ENCODE measurements around the genes TRIOBP and POLR2F.

DNA sequence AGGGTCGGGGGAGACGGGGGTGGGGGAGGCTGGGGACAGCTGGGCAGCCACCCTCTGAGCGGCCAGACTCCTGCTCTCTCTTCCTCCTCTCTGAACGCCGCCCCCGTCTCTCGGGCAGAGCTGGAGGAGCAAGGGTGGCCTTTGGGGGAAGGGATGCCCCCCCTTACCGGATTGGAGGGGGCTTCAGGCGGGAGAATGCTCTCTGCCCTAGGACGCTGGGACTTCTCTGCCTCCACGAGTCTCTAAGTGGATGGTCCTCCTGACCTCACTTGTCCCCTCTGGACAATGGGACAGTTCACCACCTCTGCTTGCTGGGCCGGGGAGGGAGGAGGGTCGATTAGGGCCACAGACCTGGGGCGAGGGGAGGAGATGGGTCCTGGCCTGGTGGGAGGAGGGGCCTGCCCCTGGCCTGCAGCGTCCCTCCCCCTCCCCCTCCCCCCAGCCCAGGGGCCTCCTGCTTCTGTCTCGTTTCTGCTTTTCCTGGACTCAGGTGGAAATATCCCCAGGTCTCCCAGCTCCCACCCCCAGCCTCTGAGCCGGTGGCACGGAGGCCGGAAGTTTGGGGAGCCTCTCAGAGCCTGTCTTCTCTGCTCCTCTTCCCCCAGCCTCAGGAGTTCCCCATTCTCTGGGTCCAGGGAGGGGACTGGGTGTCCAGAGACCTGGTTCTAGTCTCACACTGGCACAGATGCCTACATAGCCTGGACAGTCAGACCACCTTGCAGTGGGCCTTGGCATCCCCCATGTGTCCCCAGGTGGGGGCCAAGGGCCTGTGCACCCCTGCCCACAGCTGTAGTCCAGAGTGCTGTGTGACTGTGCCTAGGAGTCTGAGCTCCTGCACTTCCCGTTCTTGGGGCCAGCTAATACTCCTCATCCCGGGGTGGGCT is 679 bp downstream of the SH3BP1 start:
- PRO-cap, result no peak
- RAMPAGE, long total RNA, 3 experiments, result no peak in any of the 3 experiments

GRCh38 chr22:37695351-37695862 is 1.4 kb upstream of the TRIOBP start:
- PRO-cap, result no peak
- RAMPAGE, long total RNA, 3 experiments, result no peak in any of the 3 experiments

DNA sequence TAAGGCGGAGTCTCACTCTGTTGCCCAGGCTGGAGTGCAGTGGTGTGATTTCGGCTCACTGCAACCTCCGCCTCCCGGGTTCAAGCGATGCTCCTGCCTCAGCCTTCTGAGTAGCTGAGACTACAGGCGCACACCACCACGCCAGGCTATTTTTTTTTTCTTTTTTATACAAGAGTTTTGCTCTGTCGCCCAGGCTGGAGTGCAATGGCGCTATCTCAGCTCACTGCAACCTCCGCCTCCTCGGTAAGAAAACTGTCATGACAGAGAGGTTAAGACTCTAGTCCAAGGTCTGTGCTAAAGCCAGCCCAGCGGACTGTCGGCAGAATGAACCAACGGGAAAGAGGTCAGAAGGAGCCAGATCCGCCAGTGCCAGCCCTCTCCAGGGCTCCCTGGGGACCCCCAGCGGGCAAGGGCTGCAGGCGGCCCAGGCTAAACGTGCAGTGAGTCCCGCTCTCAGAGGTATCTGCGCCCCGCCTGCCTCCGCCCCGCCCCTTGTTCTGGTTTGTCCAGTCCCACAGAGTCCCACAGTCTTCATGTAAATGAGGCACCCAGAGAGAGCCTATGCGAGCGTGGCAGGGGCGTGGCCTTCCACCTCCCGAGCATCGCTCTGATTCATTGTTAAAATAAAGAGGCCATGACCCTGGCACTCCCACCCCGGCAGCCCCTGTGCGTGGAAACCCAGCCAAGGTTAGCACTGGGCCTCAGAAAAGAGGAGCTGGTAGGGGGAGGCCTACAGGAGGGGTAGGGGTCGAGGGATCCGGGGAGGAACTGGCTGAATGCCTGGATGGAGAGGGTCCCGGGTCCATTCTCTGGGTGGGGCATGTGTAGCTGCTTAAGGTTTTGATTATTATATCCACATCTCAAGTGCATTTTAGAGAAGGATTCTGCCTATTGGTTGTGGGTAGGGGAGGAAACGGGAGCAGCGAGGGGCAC is at the start of gene TRIOBP:
TSS of gene TRIOBP (plus strand) at position 646 of the 933 bp plus-strand sequence.
- PRO-cap, result no peak
- RAMPAGE, long total RNA, 3 experiments, result no peak in any of the 3 experiments

- PRO-cap, result no peak
- RAMPAGE, long total RNA, 3 experiments, result no peak in any of the 3 experiments
Measured at GRCh38 chr22:37697336-37697801, 521 bp downstream of the TRIOBP start.

GRCh38 chr22:37733860-37734572 is 37.2 kb downstream of the TRIOBP start:
- PRO-cap, result no peak
- RAMPAGE, long total RNA, 3 experiments, result no peak in any of the 3 experiments

- PRO-cap, result no peak
- RAMPAGE, long total RNA, 3 experiments, result no peak in any of the 3 experiments
Measured at GRCh38 chr22:37750624-37751139, 53.8 kb downstream of the TRIOBP start.

DNA sequence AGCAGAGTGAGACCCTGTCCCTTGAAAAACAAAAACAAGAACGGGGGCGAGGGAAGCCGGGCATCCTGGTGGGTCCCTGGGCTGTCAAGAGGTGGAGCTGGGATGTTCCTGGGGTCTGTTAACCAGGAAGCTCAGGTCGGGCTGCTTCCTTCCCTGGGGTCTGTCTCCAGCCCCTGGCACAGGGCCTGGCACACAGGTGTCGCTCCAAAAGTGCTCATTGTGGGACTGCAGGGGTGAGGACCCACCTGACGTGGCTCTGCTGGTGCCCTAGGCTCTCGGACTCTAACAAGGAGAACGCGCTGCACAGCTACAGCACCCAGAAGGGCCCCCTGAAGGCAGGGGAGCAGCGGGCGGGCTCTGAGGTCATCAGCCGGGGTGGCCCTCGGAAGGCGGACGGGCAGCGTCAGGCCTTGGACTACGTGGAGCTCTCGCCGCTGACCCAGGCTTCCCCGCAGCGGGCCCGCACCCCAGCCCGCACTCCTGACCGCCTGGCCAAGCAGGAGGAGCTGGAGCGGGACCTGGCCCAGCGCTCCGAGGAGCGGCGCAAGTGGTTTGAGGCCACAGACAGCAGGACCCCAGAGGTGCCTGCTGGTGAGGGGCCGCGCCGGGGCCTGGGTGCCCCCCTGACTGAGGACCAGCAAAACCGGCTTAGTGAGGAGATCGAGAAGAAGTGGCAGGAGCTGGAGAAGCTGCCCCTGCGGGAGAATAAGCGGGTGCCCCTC is 47.5 kb upstream of the H1-0 start:
- PRO-cap, result no peak
- RAMPAGE, long total RNA, 3 experiments, result no peak in any of the 3 experiments

DNA sequence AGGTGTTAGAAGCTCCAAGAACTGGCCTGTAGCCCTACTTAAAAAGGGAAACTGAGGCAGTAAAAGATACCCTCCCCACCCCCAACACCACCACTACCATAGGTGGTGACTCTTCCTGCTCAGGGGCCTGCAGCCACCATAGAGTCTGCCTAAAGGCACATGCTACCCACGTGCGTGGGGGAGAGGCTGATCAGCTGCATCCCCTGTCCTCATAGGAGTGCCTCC is 39.2 kb upstream of the H1-0 start:
- PRO-cap, result no peak
- RAMPAGE, long total RNA, 3 experiments, result no peak in any of the 3 experiments

DNA sequence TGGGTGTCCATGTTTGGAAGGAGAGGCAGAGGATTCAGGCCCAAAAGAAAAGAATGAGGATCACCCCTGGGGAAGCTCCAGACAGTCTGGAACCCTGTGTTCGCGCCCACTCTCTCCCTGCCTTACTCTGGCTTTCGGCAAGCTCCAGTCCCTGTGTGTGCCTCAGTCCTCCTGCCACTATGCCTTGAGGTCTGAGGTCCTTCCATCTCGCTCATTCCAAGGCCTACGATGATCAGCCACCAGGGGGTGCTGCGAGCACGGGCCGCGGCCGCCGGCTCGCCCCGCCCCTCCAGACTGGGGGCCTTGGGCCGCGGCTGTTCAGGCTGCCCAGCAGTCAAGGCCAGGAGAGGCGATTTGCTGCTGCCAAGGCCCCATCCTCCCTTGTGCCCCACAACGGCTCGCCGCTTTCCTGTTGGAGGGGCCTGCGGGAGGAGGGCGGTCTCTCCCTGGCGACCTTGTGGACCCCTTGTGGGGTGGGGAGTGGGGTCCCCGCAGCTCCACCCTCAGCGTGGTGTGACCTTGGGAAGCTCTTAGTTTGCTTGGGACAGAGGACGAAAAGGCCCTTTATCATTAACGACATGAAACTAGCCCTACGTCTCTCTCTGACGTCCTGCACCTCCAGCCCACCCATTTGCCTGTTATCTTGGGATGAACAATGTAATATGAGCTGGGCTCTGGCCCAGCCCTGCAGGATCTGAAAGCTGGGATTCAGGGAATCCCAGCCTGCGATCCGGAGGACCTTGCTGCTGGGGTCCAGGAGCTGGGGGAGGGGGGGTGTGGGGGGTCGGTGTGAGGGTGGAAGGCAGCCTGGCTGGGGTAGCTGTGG is 5.4 kb upstream of the GALR3 start:
- PRO-cap, result unidirectional peak, plus-strand start at position 333 of the sequence
- RAMPAGE, long total RNA, 3 experiments, result no peak in any of the 3 experiments

GRCh38 chr22:37842168-37842613 is 1.9 kb downstream of the ANKRD54 start:
- PRO-cap, result no peak
- RAMPAGE, long total RNA, 3 experiments, result no peak in any of the 3 experiments

DNA sequence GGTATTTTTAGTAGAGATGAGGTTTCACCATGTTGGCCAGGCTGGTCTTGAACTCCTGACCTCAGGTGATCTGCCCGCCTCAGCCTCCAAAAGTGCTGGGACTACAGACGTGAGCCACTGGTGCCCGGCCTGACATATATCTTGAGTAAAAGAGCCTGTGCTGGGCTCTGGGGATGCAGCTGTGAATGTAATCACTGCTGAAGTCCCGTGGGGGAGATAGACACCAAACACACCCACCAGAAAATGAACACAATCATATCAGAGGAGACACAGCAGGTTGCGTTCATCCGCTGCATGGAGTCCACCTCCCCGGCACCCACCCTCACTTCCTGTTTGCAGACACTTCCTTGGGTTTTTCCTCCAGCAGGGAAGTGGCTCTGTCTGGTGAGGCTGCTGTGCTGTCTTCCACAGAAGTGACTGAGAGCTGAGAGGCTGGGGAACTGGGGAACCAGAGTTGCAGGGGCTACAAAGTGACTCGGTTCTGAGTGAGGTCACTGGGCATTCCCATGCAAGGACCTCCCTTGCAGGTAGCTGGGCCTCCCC is 7.1 kb downstream of the MICALL1 start:
- PRO-cap, result no peak
- RAMPAGE, long total RNA, 3 experiments, result no peak in any of the 3 experiments

DNA sequence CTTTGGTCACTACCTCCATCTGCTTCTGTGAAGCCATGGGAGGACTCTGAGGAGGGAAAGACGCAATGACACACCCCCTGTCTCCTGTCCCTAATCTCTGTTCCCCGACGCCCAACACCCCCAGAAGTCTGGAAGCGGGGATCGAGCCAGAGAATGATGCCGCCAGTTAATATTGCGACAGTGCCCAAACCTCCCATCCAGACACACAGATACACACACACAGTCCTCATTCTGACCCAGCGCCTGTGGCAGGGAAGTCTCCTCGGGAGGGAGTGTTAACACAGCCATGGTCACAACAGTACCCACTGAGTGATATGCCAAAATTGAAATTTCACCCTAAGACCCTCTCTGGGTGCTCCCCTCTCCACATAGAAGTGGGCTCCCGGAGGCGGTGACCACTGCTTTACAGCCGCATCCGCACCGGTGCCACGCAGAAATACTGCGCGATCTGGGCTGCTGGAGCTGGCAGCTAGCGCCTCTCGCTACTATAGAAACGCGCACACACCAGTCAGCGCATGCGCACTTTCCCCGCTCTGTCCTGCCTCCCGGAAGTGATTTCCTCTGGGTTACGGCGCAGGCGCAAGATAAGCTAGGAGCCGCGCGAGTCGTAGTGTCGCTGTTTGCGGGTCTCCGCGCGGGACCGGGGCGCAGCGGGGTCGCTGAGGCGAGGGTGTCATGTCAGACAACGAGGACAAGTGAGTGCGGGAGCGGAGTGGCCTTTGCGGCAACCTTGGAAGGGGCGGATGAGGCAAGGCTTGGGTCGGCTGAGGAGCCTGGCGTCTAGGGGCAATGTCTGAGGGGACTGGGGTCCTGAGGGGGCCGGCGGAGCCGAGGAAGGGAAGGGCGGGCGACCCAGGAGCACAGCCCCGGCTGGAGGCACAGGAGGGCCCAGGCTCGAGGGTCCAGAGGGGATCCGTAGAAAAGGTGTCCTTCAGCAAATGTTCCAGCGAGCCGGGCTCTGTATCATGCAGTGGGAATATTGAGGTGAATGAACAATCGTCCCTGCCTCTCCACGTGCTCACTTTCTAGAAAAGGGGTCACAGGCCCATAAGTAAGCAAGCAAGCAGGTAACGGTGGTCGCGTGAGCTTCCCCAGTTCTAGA is at the start of gene POLR2F:
TSS of gene POLR2F (plus strand) at position 587 of the 1,102 bp plus-strand sequence.
- PRO-cap, result bidirectional peak, plus-strand start at position 587 of the sequence, minus-strand start at position 450 of the sequence
- RAMPAGE, long total RNA, 3 experiments, result start-site peak on the plus strand in 3 of 3 experiments, centred at positions 591 to 592 of the sequence, 773 to 1,288 reads per replicate

- PRO-cap, result no peak
- RAMPAGE, long total RNA, 3 experiments, result no peak in any of the 3 experiments
Measured at GRCh38 chr22:38016480-38017047, 32.2 kb upstream of the SOX10 start.

DNA sequence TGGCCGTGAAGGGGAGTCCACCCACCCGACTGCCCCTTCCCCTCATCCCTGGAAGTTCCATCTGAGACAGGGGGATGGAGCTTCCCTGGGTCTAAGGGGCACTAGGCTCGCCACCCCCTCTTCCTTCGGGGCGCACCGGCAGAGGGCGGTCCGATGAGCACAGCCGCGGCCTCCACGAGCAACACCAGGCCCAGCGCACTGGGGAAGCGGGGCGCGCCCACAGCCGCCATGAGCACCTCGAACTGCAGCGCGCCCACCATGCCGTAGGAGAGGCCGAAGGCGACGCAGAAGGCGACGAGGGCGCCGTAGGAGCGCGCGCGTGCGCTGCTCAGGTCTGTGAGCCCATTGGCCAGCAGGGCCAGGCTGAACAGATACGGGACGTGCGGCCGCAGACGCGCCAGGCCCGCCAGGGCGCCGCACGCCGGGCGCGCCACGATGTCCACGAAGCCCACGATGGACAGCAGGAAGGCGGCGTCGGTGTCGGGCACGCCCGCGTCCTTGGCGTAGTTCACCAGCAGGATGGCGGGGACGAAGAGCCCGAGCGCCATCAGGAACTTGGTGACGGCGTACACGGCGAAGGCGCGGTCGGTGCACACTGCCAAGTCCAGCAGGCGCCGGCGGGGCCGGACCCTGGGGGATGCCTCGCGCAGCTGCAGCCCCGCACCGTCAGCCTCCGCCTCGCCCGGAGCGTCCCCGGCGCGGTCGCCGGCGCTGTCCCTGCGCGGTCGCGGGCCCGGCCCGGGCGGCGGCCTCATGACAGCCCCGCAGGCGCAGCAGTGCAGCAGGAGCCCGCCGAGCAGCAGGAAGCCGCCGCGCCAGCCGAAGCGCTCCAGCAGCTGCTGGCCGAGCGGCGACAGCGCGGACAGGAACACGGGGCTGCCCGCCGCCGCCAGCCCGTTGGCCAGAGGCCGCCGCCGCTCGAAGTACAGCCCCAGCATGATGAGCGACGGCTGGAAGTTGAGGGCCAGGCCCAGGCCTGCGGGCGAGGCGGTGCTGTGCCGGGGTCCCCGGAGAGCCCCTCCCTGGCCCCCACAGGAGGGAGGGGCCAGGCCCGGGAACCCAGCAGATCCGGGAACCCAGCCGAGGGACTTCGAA is 2.9 kb downstream of the SLC16A8 start:
- PRO-cap, result unidirectional peak, plus-strand start at position 391 of the sequence
- RAMPAGE, long total RNA, 3 experiments, result no peak in any of the 3 experiments

GRCh38 chr22:38205847-38206349 is 4.1 kb downstream of the MAFF start:
- PRO-cap, result no peak
- RAMPAGE, long total RNA, 3 experiments, result no peak in any of the 3 experiments

GRCh38 chr22:38260767-38261456 is 11.9 kb downstream of the TMEM184B start:
- PRO-cap, result no peak
- RAMPAGE, long total RNA, 3 experiments, result no peak in any of the 3 experiments

DNA sequence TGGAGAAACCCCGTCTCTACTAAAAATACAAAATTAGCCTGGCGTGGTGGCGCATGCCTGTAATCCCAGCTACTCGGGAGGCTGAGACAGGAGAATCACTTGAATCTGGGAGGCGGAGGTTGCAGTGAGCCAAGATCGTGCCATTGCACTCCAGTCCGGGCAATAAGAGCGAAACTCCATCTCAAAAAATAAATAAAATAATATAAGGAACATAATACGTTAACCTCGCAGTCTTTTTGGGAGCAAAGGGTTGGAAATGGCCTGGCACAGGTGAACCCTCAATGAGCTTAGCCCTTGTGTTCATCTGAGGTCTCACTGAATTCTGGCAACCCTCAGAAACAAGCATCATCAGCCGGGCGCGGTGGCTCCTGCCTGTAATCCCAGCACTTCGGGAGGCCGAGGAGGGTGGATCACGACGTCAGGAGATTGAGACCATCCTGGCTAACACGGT is 15.2 kb upstream of the TMEM184B start:
- PRO-cap, result no peak
- RAMPAGE, long total RNA, 3 experiments, result no peak in any of the 3 experiments

DNA sequence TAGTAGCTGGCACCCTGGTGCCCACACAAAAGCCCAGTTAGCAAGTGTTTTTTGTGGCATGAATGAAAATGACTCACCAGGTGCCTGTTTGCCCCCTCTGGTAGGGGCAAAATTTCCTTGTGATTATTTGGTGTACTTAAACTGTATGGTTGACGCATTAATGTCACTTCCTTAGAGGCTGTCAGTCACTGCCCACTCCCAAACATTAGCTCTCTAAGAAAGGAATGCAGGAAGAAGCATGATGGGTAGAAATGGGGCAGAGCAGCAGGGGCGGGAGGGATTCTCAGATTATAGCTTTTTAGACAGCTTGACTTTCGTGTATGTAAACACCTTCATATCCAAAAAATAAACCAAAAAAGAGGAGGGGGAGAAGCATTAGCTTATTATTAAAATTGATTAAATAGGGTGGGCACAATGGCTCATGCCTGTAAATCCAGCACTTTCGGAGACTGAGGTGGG is 15.9 kb upstream of the TMEM184B start:
- PRO-cap, result no peak
- RAMPAGE, long total RNA, 3 experiments, result no peak in any of the 3 experiments

- PRO-cap, result no peak
- RAMPAGE, long total RNA, 3 experiments, result no peak in any of the 3 experiments
Measured at GRCh38 chr22:38399181-38399520, 55.8 kb downstream of the KCNJ4 start.

DNA sequence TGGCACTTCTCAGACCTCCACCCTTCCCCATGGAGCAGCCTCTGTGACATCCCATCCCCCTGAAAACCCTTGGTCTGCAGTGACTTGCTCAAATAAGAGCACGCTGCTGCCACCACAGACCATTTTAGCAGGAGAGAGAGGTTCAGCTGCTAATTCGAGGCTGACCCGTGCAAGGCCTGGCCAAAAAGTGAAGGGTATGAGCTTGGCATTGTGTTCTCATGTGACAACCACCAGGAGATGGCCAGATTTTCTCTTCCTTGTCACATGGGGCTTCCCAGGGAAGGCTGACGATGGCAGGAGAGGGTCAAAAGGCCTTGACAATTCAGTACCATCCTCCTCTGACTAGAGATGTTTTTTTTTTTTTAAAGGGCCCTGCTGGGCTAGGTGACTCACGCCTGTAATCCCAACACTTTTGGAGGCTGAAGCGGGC is 23.4 kb downstream of the KCNJ4 start:
- PRO-cap, result no peak
- RAMPAGE, long total RNA, 3 experiments, result no peak in any of the 3 experiments

Data from gastrocnemius medialis (tissue), 3 donors.